Measurements from ENCODE around the gene FYTTD1.

GRCh38 chr3:196906309-196906540 lies 36.1 kb downstream of the NCBP2 start:
- PRO-cap, result no peak

DNA sequence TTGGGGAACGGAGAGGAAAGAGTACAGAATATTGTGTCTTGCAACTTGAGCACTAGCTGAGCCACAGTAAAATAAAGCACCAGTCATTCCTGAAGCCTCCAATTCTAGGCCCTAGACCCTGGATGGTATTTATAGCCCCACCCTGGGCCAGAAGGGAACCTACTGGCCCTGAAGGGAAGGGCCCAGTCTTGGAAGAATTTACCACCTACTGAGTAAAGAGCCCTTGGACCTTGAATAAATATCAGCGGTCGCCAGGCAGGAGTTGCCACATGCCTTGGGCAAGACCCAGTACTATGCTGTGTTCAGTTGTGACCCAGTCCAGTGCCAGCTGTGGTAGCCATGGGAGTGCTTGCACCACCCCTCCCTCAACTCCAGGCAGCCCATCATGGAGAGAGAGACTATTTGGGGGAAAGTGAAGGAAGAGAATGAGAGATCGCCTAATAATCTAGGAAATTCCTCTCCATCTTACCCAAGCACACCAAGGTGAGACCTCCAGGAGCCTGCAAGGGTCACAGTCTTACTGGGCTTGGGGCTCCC lies 26.9 kb downstream of the NCBP2 start:
- PRO-cap, result no peak

DNA sequence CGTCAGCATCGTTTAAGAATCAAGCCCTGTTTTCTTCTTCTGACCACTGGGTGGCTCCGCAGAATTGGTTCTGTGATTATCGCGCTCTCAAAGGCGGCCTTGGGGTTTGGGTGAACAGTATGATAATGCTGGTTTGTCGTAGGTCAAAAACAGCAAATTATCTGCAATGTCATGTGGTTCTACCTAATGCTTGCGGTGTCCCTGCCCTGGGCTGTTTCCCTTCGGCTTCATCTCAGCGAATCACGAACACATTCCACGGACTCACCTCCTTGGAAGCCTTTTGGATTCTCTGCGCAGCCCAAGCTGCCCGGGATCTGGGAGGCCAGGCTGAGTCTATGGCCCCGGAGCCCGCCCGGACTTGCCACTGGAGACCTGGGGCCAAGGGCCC lies 10.2 kb upstream of the PIGZ start:
- PRO-cap, result no peak

GRCh38 chr3:197022748-197023023 lies 6.9 kb downstream of the MELTF start:
- PRO-cap, result no peak

GRCh38 chr3:197236198-197236776 lies 62.1 kb downstream of the DLG1 start:
- PRO-cap, result no peak

- PRO-cap, result no peak
These were observed 1.4 kb downstream of the DLG1 start for GRCh38 chr3:197297033-197297397.

- PRO-cap, result no peak
These were observed 592 bp upstream of the DLG1 start for GRCh38 chr3:197298909-197299498.

DNA sequence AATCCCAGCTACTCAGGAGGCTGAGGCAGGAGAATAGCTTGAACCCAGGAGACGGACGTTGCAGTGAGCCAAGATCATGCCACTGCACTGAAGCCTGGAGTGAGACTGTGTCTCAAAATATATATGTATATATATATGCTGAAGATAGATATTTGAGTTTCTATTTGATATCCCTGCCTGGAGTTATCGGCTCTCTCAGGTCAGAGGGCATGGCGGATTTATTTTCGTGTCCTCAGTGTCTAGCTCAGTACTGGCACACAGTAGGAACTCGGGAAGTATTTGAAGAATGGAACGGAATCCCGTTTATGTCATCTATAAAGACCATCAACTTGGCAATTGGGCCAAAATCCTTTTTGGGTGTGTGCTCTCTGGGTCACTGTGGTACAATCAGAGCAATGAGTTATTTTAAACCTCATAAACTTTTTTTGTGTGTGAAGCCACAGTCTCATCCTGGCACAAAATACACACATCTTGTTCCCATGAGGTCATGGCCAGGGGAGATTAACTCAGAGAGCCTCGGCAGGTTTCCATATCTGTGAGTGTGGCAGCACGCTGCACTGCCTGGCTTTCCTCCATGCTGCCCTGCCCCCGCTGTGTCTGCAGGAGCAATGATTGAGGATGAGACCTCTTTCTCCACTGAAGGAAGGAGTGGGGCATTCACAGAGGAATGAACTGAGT lies 53.8 kb upstream of the DLG1 start:
- PRO-cap, result no peak

DNA sequence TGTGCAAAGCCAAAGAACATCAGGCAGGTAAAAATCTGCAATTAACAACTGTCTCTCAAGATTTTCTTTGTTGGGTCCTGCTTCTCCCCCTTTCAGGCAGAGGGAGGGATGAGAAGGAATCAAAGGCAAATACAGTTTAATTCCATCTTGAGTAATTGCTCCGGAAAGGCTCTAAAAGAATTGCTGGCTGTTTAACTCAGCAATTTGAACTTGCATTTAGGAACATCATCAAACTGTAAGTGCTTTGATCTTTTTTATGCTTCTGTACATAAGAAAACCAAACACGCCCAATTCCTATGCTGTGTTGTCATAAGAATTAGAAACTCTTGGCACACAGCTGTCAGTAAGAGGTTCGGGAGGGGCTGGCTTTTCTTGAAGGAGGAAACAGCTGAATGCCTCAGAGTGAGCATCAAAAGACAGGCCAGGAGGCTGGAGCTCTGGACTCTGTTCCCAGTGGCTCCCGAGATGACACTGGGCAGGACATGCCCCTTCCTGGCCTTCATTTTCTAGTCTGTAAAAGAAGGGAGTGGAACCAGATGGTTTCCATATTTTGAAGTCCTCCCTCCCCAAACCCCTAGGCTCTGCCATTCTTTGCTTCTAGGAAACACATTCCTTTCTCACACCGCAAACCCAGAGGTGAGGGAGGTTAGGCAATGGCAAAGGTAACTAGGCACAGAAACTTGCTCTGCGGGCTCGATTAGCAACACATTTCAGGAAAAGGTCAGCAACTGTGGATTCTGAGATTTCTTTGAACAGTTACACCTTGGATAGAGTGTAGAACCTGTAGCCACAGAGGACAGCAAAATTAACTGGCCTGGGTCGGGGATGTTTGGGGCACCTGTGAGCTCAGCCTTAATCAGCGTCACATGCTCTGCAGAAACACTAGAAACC lies 73.8 kb upstream of the DLG1 start:
- PRO-cap, result no peak

DNA sequence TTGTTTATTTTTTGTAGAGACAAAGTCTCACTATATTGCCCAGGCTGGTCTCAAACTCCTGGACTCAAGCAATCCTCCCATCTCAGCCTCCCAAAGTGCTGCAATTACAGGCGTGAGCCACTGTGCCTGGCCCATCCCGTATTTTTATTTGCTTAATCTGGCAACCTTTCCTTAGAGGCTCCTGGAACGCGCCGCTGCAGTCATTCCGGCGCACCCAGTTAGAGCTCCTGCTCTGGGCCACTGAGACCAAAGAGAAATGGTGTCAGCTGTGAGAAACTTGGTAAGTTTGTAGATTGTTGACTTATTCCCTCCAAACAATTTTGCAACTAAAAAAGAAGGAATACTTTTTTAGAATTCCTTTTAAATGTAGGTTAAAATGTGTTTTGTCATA lies 77.9 kb downstream of the BDH1 start:
- PRO-cap, result no peak

DNA sequence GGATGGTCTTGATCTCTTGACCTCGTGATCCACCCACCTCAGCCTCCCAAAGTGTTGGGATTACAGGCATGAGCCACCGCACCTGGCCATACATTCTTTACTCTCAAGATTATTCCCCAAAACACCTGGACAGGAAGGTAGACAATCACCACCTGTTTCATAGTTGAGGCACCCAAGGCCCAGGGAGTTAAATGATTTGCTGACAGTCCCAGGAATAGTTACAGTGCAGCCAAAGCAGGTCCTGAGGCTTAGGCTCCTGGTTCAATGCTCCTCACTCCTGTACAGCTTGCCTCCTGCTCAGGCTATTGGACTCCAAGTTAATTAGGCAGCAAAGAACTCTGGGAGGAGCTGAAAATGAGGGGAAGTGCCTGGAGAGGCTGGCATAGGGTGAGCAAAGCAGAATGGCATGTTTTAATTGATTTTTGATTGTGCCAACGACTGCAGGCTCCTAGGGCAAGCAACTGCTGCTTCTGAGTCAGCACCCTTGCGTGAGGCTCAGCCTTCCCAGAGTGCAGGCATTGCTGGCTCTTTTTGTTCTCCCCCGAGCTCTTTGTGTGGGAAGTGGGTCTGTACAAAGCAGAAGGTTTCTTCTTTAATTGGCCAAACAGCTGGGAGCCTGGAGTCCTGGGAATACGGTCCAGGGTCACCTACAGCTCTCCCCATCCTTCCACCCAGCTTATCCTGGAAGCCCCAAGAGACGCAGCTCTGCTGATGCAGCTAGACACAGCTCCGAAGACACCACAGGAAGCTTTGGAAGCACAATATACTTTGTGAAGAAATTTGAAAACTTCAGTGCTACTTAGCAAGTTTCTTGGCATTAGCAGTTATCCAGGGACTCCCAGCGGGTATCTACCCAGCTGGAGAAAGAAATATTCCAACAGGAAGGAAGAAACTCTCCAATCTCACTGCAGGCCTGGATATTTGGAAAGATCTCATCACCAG lies 77.0 kb downstream of the BDH1 start:
- PRO-cap, result no peak

DNA sequence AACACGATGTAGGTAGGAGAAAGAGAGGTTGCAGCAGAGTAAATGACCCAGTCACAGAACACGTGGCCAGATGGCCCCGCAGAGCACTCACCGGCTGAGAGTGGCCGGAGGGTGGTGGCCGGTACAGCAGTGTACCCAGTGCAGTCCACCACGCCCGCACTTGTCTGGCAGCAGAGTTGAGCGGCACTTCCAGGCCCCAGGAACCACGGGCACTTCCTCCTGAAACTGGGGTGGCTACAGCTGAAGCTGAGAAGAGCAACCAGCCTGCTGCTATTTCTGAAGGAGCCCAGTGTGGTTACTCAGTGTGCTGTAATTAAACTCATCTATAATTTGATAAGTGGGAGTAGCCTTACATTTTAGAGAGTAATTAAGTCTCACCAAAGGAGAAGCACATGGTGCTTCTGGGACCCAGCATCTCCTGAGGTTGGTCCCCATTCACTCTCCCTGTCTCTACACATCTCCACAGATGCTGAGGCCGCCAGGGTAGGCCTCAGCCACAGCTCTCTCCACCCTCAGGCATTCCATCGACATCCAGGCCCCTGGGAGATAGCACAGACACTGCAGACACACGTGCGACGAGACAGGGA lies 49.8 kb downstream of the BDH1 start:
- PRO-cap, result no peak

DNA sequence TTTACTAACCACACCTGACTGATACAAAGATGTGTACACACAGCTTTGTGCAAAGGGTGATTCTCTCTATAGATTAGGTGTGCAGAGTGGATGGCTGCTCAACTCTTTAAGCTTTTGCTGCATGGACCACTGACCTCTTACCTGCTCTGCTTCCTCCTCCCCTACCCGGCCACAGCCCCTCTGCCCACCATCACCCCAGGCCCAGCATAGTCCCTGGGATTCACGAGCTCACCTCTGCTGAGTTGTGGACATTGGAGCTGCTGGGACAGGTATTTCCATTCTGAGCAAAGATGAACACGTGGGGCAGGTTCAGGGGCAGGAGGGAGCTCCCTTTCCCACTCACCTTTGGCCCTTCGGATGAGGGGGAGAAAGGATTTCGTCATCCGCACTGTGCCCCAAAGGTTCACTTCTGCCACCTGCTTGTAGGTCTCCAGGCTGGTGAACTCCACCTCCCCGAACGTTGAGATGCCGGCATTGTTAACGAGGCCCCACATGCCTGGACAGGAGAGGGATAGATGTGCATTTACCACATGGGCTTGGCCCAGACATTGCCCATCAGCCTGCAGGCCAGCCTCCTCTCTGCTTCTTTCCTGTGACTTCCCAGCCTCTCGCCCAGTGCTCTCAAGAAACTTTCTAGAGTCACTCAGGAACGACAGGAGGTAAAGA lies 41.7 kb downstream of the BDH1 start:
- PRO-cap, result no peak

GRCh38 chr3:197520434-197521521 lies 35.0 kb downstream of the BDH1 start:
- PRO-cap, result no peak

DNA sequence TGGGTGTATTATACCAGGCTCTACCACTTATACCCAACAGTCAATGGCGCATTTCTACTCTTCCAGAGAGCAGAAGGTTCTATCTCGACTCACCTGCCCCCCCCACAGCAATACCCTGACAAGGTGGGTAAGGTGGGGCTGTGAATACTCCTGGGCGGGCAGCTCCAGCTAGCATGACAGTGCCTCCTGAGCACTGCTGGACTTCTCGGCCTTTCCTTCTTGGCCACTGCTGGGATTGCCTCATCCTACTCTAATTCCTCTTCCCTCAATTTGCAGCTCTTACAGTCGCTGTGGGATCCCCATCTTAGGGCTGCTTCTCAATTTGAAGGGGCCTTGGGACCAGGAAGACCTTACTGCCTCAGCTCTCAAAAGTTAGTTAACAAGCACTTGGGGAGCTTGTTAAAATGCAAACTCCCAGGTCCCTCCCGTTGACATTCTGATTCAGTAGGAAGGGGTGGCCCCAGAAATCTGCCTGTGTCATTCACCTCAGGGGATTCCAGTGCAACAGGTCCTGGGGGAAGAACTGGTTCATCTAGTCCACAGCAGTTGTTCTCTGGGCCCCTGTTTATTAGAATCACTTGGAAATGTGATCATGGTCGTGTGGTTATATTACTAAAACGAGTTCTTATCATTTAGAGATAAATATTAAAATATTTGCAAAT lies 14.8 kb downstream of the BDH1 start:
- PRO-cap, result no peak

DNA sequence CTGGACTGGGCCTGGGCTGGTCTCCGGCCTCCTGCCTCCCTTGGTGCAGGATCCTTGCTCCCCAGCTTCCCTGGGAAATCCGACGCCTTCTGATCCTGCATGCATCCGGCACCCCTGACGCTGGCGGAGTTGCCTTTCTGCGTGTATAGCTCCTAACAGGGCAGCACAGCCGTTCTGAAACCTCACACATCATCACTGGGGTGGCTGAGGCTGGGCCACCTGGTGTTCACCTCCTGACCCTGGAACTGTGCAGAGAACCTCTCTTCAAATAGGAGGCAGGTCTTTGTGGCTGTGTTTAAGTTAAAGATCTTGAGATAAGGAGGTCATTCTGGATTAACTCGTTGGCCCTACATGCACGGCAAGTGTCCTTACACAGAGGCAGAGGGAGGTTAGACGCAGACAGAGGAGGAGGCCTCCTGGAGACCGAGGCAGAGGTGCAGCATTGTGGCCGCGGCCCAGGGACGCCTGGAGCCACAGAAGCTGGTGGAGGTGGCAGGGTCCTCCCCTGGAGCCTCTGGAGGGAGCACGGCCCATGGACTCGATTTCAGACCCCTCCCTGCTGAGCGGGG lies 77.5 kb downstream of the RUBCN start:
- PRO-cap, result no peak

- PRO-cap, result bidirectional peak, plus-strand start at chr3:197749883, minus-strand start at chr3:197749756; unidirectional peak, plus-strand start at chr3:197750247
These were observed at the start of gene FYTTD1 for GRCh38 chr3:197749598-197750549. Gene FYTTD1, plus strand, starts transcription at chr3:197749883.

- PRO-cap, result bidirectional peak, plus-strand start at chr3:197750750, minus-strand start at chr3:197750659; unidirectional peak, minus-strand start at chr3:197750850
These were observed 997 bp downstream of the FYTTD1 start for GRCh38 chr3:197750550-197751209.

DNA sequence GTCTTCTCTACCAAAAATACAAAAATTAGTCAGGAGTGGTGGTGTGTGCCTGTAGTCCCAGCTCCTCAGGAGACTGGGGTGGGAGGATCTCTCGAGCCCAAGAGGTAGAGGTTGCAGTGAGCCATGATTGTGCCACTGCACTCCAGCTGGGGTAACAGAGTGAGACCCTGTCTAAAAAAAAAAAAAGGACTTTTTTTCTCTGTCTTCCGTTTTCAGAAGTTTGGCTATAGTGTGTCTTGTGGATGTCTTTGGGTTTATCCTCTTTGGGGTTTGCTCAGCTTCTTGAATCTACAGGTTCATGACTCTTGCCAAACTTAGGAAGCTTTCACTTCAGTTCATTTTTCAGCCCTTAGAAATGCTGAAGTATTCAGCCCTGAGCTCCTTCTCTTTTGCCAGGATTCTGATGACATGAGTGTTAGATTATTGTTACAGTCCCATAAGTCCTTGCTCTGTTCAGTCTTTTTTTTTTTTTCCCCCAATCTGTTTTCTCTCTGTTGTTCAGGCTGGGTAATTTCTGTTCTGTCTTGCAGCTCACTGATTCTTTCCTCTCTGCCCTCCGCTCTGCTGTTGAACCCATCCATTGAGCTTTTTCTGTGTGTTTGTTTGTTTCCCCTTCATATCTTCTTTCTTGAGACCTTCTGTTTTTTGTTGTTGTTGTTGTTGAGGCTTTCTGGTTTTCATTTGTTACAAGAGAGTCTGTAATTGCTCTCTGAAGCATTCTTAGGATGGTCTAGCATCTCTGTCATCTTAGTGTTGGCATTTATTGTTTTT lies 18.3 kb downstream of the LRCH3 start:
- PRO-cap, result unidirectional peak, minus-strand start at position 391 of the sequence

DNA sequence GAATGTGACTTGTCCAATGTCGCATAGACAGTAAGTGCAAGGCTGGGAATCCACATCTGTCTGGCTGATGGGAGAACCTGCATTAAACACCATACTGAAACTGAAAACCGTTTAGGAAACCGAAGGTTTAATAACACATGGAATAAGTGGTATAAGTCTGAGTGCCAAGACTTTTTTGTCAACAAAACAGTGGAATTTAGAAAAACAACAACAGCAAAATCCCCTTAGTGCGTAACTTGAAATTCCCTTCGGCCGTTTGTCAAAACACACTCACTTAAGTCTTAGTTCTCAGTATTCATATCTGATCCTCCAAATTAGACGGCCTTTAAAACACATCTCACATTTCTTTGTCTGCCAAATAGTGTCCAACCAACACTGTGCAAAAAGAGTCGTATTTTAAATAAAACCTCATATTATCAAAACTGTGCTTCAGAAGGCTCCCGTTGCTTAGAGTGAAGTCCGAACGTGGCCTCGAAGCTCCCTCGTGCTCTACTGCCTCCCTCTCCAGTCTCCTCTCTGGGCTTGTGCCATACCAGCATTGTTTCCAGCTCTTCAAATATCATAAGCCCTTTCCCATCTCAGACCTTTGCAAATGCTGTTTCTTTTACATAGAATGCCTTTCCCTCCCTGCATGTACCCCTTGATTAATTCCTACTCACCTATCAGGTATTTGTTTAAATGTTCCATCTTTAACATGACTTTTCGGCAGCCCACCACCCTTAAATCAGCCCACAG lies 64.6 kb downstream of the LRCH3 start:
- PRO-cap, result no peak